Sternocleidomastoid (tissue), 1 donor: ENCODE measurements around a stretch of chr4.

DNA sequence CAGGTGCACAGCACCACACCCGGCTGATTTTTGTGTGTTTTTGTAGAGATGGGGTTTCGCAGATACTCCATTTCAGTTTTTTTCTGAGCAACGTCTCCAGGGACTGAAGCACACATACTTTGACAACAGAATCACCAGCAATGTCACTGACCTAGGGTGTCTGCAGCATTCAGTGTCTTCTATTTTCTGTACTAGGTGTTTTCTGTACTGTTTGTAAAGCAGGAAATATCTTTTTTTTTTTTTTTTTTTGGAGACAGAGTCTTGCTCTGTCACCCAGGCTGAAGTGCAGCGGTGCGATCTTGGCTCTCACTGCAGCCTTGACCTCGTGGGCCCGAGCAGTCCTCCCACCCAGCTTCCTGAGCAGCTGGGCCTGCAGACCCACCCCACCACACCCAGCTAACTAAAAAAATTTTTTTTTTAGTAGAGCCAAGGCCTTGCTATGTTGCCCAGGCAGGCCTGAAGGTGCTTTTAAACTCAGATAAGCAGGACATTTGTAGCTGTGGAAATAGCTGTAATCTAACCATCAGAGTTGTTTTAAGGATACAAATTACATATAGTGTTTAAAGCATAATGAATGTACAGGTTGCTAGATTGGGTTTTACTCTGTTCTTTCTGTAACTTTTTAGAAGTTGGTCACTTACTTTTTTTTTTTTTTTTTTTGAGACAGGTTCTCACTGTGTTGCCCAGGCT lies 9.0 kb downstream of the ADD1 start:
- PRO-cap: no peak

- PRO-cap: no peak
Observed at GRCh38 chr4:2914805-2915043, 19.9 kb downstream of the MFSD10 start.

GRCh38 chr4:2924676-2925300 lies 9.8 kb downstream of the MFSD10 start:
- PRO-cap: no peak

DNA sequence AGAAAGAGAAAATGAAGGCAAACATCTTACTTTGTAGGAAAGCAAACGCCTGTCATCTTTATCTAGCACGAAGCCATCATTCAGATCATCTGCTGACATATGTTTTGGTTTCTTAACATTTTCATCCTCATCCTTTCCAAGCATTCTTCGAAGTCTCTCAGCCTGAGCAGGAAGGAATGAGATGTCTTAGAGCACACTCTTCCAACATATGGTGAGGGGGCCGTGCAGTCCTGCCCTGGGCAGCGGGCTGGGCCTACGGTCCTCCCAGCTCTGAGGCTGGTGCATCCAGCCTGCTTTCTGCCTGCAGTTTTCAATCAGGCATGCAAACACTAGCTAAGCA lies 12.2 kb downstream of the NOP14 start:
- PRO-cap: no peak

DNA sequence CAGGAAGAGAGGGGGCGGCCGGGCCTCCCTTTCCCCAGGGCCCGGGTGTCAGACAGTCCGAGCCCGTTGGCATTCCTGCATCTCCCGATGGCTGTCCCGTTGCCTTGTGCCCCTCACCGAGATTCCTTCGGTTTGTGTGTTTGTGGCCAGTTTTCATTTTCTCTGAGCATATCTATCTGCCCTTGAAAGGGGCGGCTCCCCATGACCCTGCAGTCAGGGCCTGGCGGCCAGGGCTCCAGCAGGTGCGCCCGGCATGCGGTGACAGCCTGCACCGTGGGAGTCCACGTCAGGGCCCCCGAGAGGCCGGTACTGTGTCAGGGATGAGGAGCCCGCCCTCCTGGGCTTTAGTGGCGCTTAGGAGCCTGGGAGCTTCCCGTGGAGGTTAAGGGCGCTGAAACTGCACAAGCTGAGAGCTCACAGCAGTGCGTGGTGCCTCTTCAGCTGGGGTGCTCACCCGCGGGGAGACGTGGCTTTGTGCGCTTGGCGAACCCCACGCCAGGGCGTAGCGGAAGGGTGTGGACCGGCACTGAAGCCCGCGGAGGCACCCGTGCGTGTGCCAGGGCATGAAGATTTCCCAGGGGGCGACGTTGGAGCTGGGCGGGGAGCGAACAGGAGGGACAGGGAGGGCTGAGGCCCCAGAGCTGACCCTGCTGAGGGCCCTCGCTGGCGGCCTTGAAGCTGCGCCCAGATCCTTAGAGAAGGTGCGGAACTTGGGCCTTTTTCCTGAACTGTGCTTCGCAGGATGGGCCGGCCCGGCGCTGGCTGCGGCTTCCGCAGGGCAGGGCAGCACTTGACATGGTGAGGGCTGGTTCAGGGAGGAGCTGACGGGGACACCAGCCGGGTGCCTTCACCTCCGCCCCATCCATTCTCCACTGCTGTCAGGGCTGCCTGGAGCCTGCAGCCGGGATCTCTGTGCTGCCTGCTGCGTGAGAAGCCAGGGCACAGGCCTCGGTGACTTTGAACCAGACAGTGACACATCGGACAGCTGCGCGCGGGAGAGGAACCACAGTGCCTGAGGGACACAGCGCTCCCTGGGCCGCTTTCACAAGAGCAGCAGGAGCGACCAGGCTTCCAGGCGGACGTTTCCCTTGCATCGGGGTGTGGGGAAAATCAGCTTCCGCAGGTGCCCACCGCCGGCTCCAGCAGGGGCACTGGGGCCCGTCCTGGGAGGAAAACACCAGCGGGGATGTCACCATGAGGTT lies 33.0 kb upstream of the HTT start:
- PRO-cap: bidirectional peak, plus-strand start at position 813 of the sequence, minus-strand start at position 504 of the sequence

DNA sequence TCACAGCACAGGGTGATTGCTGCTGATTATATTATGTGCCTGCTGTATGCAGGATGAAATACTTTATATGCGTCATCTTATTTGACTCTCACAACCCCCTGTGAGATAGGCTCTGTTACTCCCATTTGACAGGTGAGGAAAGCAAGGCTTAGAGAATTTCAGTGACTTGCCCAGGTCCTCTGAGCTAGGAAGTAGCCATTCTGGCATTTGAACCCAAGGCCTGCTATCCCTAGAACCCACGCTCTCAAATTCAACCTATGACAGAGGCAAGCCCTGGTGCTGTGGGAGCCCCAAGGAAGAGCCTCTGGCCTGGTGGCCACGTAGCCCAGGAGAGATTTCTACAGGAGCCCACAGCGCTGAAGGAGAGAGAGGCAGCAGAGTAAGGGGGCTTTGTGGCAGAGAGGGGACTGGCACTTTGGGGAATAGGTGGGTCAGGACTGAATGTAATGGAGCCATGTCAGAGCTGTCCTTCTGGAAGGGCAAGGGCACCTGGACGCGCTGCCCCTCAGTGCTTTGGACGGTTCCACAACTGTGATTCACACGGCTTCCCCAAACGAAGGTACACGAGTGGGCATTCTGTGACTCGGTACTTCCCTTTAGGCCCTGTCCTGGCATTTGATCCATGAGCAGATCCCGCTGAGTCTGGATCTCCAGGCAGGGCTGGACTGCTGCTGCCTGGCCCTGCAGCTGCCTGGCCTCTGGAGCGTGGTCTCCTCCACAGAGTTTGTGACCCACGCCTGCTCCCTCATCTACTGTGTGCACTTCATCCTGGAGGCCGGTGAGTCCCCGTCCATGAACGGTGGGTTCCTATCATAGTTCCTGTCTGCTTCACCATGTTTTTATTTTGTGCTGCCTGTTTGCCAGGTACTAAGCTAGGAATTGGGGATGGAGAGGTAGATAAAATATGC lies 35.3 kb upstream of the MSANTD1 start:
- PRO-cap: no peak

- PRO-cap: no peak
Observed at GRCh38 chr4:3225035-3225851, 23.7 kb upstream of the MSANTD1 start.

- PRO-cap: no peak
Observed at GRCh38 chr4:3301967-3303272, 9.6 kb downstream of the RGS12 start.

GRCh38 chr4:3384817-3385230 lies 56.9 kb upstream of the HGFAC start:
- PRO-cap: no peak

DNA sequence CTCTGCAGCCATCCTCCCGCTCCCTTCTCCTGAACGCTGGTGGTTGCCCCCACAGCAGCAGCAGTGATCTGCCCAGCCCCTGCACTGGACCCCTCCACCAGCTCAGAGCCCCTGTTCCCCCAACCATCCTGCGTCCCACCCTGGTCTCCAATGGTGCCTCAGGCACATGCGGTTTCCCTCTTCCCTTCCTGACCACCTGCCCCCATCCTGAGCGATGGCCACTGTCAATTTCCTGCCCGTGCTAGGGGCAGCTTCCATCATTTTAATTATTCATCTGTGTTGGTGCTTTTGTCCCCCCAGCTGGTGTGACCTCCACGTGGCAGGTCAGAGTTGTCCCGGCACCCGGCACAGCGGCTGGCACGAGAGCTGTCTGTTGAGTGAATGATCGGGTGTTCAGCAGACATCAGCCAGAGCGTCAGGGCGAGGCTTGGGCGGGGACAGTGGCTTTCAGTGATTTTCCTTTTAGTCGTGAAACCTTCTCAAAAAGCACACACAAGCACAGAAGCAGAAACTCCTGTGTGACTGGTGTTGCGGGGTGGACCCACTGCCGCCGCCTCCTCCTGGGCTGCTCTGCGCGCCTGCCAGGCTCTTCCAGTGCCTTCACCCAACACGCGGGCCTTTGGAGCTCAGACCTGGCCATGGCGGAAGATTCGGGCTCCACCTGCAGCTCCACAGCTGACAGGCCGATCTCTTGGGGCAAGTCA lies 51.6 kb upstream of the HGFAC start:
- PRO-cap: no peak

DNA sequence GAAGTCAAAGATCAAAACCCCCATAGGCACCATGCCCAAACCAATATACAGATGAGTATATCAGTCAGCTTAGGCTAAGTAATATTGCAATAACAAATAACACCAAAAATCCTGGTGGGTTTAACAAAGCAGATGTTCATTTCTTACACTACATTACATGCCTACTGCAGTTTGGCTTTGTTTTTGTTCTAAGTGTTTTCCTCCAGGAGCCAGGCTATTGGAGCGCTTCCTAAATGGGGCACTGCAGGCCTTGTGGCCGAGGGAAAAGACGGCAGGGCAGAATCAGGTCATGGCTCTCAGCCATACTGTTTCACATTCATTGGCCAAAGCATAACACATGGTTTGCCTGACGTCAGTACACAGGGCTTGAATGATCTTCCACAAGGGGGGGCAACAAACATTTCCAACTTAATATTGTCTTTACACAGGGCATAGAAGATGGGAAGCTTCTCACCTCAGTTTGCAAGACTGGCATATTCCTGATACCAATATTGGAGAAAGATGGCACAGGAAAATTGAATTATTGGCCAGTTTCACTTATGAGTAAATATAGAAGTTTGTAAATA lies 42.0 kb upstream of the HGFAC start:
- PRO-cap: no peak

- PRO-cap: no peak
Observed at GRCh38 chr4:3430486-3431182, 11.1 kb upstream of the HGFAC start.

DNA sequence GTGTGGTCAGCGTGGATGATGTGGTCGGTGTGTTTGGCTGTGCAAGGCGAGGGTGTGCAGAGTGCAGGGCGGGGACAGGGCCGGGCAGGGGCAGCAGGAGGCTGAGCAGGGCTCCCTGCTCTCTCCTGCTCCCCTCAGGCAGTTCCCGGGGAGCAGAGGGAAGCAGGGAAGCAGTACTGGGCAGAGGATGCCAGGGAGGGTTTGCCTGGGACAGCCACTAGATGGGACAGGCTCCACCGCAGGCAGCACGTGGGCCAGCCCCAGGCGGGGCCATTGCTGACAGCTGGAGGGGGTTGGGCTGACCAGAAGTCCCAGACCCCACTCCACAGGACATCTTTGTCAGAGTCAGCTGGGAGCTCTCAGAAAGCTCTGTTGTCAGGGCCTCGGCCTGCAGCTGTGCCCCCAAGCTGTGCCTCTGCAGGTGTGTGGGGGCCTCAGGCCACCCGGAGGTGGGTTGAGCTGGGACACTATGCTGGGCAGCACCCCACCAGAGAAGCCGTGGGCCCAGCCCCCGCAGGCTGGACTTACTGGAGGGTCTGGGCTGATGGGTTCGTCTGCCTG lies 23.8 kb downstream of the DOK7 start:
- PRO-cap: no peak

DNA sequence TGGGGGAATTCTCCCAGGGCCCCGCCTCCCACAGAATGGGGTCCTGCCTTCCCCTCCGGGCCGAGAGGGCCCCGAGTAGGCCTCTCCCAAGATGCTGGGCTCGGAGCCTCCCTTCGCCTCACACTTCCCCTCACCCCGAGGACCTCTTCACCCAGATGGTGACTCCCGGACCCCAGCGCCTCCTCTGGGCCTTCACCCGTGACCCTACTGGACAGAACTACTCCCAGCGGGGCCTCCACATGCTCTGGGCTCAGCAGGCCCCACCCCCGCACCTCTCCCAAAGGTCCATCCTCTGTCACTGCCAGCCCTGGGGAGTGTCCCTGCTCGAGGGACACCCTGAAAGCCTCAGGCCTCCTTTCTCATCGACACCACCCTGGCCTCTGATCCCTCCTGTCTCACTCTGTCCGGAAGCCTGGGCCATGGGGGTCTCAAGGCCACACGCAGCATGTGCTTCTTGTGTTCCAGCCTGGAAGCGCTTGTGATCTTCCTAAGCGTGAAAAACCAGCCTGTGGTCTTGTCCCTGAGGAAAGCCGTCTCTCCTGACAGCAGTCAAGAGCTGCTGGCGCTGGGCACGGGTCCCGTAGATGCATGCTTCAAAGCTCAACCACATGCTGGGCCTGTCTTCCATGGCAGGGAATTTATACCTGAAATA lies 10.9 kb downstream of the LRPAP1 start:
- PRO-cap: no peak

- PRO-cap: no peak
Observed at GRCh38 chr4:3531477-3531868, 749 bp downstream of the LRPAP1 start.

DNA sequence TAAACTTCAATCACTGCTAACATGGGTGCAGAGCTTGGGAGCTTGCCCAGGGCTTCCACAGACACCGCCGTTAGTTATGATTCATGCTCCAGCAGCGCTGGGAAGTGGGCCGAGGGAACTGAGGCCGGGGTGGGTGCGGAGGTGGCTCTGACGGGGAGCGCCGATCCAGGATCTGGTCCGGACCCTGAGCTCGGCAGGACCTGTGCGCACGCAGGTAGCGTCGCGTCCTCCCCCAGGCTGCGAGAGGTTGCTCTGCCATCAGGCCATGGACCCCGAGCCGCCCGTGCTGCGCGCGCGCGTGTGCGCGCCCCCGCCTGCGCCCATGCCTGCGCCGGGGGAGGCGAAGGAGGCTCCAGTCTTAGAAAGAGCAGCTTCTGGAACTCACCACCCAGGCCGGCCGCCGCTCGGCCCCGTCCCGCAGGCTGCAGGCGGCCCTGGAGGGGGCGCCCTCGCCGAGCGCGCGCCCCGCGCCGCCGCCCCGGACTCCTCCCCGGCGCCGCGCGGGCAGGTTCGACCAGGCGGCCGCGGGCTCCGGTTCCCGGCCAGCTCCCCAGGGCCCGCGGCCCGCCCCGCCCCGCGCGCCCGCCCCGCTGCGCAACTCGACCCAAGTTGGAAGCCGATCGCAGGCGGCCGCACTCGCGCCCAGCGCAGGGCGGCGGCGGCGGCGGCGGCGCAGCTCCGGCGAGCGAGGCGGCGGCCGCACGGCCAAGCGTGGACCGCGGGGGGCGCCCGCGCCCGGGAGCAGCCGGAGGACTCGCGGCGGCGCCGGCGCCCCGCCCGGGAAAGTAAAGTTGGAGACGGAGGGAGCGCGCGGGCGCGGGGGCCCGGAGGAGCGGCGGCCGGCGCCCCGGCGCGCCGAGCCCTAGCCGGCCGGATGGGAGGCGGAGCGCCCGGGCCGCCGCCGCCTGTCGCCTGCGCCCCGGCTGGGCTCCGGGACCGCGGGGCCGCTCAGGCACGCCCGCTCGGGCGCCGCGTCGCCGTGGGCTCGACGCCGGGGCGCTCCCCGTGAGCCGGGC lies 596 bp upstream of the ADRA2C start:
- PRO-cap: bidirectional peak, plus-strand start at position 716 of the sequence, minus-strand start at position 412 of the sequence; bidirectional peak, plus-strand start outside the sequence, minus-strand start at position 981 of the sequence

DNA sequence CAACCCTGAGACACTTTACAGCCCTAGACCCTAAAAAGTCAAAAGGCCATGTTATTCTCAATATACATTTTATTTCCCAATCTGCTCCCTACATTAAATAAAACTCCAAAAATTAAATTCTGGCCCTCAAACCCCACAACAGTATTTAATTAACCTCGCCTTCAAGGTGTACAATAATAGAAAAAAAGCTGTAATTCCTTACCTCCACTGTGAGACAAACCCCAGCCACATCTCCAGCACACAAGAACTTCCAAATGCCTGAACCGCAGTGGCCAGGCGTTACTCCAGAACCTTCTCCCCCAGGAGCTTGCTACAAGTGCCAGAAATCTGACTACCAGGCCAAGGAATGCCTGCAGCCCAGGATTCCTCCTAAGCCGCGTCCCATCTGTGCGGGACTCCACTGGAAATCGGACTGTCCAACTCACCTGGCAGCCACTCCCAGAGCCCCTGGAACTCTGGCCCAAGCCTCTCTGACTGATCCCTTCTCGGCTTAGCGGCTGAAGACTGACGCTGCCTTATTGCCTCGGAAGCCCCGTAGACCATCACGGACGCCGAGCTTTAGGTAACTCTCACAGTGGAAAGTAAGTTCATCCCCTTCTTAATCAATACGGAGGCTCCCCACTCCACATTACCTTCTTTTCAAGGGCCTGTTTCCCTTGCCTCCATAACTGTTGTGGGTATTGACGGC lies 163.3 kb downstream of the ADRA2C start:
- PRO-cap: no peak

GRCh38 chr4:3955129-3956206 lies 189.3 kb downstream of the ADRA2C start:
- PRO-cap: bidirectional peak, plus-strand start at chr4:3955624, minus-strand start at chr4:3955419; bidirectional peak, plus-strand start at chr4:3956093, minus-strand start at chr4:3955845

GRCh38 chr4:4348366-4349021 lies 38.4 kb upstream of the NSG1 start:
- PRO-cap: no peak

DNA sequence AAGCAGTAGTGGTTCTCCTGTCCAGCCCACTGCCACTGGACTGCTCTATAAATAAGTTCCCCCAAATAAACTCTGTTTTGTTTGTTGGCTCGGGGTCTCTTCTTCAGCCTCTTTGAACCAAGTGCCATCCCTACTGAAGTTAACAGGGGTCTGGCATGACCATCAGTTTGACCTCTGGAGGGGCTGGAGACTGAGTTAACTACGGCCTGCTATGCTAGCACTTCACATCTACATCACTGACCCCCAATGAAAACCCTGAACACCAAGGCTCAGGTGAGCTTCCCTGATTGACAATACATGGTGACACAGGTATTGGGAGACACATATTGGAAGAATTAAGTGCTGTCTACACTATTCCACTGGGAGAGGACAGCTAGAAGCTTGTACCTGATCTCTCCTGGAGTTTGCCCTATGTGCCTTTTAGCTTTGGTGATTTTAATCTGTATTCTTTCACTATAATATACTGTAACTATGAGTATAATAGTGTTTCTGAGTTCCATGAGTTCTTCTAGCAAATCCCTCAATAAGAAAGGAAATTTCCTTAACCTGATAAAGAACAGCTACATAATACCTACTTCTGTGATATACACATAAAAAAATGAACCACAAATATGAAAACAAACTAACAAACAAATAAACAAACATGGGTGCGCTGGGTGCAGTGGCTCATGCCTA lies 57.4 kb downstream of the NSG1 start:
- PRO-cap: no peak